ENCODE results near the genes SPA17, TMEM218, EI24, STT3A and VSIG10L2.

- PRO-cap = no peak
Measured at GRCh38 chr11:123060135-123060434, 1.9 kb downstream of the HSPA8 start.

DNA sequence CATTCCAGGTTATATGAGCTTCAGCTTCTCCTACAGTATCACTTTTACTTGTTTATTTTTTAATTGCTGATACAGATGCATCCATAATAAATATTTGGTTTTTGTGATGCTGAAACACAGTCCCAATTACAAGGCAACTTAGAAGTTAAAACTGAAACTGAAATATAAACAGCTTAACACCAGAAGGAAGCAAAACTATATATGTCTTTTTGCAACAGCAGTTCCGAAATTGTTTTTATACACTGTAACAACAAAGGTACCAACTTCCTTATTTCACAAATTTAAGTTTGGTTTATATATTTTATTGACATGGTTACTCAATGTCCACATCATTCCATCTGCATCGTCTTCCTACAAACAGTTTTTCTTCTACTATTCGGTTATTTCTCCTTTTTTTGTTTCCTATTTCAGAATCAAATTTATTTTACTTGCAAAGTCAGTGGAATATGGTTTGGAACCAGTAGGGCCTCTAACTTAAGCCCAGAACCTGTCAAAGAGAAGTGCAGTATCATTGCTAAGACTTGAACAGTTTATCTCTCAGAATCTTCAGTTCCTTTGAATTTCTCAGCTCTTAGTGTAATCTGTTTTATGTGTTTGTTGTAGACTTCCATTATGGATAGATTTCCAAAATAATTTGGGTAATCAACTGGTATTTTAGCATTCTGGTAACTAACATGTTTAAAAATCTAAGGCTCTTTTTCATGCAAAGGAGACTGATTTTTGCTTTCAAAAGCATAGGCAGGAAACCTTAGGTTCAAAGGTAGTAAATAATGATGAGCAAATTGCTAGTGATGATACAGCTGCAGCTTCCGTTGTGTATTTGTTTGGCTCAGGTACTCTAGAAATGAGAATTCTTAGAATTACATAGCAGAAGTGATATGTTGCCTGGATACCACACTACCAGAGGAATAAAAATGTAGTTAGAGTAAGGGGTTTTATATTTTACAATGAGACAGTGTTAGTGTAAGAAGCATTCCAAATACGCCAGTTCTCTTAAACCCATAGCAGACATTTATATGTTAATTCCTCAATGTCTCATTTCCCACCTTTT is 8.2 kb upstream of the HSPA8 start:
- PRO-cap = no peak

DNA sequence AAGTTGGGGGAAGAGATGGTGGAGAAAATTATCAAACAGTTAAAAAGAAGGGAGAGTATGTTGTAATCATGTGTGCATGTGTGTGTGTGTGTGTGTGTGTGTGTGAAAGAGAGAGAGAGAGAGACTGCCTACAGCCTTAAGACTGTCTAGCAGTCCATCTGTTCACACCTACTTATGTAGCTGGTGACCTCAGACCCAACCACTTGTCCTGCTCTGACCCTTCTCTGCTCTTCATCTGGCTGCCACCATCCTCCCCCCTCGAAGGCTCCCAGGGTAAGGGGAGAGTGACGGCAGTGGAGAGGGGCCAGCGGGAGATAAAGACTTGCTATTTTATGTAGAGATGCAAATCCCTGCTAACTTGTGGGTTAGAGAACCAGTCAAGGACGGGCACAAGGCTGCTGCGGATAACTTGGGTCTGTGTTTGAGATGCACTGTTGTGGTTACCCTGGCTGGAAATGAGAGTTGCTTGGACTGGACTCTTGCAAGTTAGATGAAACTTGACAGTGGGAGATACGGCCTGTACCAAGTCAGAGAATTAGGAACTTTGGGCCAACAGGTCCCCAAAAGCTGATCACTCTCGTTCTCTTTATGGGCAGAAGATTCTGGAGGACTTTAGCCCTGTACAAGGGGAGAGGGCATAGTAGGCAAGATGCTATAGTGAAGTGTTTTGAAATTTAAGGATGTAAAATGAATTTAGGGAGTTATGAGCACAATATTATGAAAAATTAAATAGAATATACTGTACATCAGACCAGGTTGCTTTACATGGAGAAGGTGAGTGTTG is 24.8 kb upstream of the GRAMD1B start:
- PRO-cap = no peak

DNA sequence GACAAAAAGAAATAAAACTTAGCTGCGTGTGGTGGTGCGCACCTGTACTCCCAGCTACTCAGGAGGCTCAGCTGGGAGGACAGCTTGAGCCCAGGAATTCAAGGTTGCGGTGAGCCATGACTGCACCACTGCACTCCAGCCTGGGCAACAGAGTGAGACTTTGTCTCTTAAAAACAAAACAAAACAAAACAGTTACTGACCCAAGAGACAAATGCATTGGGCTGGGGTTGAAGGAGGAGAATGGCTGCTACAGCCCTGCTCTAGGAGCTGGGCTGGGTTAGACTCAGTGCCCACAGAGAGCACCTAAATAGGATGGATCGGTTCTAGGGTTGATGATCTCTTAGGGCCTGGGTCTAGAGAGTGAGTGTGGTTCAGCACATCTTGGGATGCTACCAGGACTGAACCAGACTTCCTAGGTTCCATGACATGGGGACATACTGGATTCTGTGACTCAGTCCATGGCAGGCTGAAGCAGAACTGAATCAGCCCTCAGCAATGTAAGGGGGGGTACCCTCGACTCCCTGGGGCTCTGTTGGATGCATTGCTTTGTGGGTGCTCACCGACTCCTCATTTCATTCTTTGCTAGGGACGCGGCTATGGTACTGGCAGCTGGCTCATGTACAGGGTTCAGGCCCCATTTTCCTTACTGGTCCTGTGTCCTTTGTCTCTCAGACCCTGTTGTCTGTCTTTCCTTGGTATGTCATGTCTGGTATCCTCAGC is 883 bp upstream of the GRAMD1B start:
- PRO-cap = no peak

DNA sequence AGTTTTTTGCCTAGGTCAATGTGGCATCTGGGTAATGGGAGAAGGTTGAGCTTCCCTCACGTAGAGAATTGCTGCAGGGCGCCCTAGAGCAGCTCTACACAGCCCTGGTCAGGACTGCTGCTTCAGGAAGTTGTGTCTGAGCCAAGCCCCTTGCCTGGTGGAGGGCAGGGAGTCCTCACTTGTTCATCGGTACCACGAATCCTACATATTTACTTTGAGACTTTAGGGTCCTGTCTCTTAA is 1.6 kb downstream of the GRAMD1B start:
- PRO-cap = no peak

- PRO-cap = no peak
Measured at GRCh38 chr11:123586872-123587445, 67.5 kb downstream of the SCN3B start.

DNA sequence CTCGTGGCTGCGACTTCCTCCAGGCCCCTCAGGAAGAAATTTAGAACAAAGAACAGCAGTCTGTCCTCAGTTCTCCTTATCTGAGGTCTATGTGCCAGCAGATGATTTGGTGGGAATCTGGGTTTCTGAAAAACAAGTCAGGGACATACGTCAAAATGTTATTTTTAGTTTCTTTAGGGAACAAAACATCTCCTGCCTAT is 8.1 kb downstream of the OR6M1 start:
- PRO-cap = no peak

DNA sequence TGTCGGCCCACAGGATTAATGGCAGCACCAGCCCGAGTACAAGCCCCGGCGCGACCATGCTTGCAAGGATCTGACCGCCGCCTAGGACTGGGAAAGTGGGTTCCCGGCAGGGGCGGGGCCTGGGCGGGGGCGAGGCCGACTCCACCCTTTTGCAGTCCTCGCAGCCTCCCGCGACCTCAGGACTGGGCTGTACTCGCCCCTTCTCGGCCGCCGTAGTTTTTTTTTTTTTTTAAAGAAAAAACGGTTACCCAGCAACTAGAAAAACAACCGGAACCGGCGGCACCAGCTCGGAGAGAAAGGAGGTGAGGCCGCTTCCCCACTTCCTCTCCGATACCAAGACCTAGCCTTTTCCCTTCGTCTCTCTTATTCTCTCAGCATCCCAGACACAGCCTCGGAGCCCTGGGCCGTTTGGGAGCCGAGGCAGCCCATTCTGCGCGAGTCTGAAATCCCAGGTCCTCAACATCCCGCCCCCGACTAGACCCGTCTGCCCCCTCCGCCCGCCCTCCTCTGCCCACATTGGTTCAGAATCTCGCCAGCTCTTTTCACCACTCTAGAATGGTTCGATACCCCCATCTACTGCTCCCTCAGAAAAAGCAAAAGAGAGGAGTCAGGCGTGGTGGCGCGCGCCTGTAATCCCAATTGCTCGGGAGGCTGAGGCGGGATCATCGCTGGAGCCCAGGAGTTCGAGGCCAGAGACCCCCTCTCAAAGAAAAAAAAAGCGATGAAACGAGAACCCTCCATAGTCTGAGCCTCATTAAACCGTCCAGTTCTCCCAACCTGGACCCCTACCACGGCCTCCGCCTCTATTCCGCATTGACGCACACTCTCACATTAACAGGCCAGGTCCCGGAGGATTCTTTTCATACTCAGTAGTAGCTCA is at the start of gene SPA17:
Gene SPA17, plus strand, starts transcription at position 254 of the 880 bp plus-strand sequence.
- PRO-cap = bidirectional peak, plus-strand start at position 285 of the sequence, minus-strand start at position 83 of the sequence

DNA sequence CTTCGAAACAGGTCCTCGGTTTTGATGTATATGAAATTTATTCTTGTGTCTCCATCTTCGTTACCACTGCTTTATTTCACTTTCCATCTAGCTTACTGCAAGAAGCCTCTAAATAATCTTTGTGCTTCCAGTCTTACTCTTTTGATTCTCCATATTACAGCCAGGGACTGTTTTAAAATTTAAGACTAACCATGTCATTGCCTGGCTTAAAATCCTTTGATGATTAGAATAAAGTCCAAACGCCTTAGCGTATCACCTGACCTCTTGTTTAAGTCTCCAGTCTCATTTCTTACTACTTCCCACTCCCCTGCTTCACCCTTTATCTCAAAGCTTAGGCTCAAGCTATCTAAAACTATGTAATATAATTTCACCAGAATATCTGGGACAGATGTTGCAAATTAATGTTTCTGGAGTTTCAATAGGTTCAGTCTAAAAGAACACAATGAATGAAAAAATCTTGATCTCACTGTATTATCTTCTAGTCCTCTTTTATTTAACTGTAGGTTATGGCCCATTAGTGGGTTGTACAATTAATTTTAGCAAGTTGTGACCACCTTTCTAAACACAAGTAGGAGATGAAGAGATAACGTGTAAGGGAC is 9.6 kb downstream of the MSANTD2 start:
- PRO-cap = no peak

DNA sequence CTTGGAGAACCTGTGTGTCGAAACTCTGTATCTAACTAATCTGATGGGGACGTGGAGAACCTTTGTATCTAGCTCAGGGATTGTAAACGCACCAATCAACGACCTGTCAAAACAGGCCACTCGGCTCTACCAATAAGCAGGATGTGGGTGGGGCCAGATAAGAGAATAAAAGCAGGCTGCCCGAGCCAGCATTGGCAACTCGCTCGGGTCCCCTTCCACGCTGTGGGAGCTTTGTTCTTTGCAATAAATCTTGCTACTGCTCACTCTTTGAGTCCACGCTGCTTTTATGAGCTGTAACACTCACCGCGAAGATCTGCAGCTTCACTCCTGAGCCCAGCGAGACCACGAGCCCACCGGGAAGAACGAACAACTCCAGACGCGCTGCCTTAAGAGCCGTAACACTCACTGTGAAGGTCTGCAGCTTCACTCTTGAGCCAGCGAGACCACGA is 21.1 kb downstream of the TMEM218 start:
- PRO-cap = no peak

- PRO-cap = unidirectional peak, minus-strand start at chr11:125111594; bidirectional peak, plus-strand start at chr11:125112006, minus-strand start at chr11:125111713
Measured at GRCh38 chr11:125111000-125112337, at the start of gene TMEM218. TSS of gene TMEM218 (minus strand) at chr11:125111626.

DNA sequence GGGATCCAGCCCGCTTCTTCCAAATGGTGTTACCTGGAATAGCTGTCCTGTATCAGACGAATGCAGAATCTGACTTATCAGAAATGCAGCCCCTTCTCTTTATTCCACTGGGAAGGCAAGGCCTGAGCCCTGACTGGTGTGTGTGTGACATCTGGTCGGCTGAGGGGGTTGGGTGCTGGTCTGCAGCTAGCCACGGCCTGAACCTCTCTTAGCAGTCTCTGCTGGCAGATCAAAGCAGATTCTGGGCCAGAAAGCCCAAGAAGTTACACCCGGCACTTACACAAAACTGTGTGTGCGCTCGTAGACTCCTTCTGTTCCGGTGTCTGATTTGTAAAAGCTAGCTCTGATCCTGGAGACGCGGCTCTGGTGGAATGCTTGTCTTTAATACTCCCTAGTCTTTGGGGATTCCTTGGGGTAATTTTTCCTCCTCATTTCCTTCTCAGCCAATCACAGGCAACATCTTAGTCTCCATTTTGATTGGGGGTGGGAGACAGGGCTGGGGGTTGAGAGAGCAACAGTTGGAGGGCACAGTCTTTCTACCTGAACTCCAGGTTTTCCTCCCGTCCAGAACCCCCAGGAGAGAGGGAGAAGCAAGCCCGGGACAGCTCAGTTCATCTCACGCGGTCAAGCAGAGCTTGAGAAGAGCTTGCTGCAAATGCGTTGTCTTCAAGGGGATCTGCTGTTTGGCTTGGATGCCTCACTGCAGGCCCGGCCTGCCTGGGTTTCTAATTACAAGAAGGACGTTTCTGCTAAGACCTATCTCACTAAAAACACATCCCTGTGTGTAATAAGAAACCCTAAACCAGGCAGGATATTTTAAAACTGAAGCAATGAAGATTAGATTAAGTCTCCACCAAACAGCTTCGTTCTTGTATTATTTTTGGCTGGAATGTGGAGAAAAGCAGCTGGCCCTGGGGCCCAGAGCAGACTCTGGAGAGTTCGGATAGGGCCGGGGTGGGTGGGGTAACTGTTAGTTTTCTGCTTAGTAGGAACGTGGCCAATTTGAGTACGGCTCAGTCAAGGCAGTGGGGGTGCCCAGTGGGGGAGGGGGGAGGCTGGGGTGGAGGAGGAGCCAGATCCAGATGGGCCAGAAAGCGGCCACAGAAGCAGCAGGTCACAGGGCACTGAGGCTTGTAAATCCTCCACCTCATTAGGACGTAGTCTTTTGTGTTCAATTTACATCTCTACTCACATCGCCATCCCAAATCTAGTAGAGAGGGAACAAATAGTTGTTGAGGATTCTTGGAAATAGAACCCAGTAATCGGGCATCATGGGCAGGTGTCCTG is 5.8 kb downstream of the PKNOX2 start:
- PRO-cap = unidirectional peak, minus-strand start at position 678 of the sequence

- PRO-cap = bidirectional peak, plus-strand start at chr11:125569477, minus-strand start at chr11:125569301
Measured at GRCh38 chr11:125569037-125570065, at the start of gene EI24. TSS of gene EI24 (plus strand) at chr11:125569477.

GRCh38 chr11:125592786-125593865 is at the start of gene STT3A:
TSS of gene STT3A (plus strand) at chr11:125592852.
- PRO-cap = bidirectional peak, plus-strand start at chr11:125592852, minus-strand start at chr11:125592468

DNA sequence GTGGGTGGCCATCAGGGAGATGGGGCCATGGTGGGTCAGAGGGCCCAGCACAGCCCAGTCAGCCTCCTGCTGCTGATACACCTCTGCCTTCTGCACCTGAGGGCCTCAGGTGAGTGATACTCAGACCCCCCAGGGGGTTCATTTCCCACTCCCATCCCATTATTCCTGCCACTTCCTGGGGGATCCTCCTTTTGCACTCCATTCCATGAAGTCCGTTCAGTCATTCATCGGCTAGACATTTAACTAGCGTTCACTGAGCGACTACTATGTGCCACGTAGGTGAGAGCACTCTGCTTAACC is at the start of gene VSIG10L2:
Gene VSIG10L2, plus strand, starts transcription at position 16 of the 300 bp plus-strand sequence.
- PRO-cap = no peak

DNA sequence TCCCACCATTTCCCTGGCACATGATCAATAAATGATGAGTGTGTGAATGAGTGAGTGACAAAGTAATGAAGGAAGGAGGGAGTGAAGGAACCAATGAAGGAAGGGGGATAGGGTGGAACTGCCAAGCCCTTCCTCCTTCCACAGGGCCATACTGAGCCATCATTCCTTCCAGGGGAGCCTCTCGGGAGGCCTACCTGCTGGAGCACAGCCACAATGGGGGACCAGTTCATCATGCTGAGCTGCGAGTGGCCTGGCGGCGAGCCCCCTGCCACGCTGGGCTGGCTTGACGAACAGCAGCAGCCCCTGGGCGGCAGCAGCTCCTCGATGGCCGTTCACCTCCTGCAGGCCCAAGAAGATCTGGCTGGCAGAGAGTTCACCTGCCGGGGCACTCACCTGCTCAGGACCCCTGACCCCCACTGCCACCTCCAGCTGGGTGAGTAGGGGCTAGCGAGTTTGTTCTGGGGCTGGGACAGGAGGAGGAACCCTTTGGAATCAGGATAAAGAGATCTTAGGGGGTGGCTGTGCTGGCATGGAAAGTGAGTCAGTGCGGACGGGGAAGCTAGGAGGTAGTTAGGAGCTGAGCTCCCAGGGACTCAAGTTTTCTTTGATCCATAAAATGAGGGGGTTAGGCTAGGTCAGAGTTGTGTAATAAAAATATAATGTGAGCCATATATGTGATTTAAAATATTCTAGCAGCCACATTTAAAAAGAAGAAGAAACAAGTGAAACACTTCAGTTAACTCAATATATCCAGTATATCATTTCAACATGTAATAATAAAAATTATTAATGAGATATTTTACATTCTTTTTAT is 6.0 kb downstream of the VSIG10L2 start:
- PRO-cap = no peak

GRCh38 chr11:126102134-126103002 is 39.7 kb upstream of the CDON start:
- PRO-cap = no peak

- PRO-cap = no peak
Measured at GRCh38 chr11:126104367-126104858, 41.7 kb upstream of the CDON start.

GRCh38 chr11:126124419-126124984 is 61.8 kb upstream of the CDON start:
- PRO-cap = no peak

DNA sequence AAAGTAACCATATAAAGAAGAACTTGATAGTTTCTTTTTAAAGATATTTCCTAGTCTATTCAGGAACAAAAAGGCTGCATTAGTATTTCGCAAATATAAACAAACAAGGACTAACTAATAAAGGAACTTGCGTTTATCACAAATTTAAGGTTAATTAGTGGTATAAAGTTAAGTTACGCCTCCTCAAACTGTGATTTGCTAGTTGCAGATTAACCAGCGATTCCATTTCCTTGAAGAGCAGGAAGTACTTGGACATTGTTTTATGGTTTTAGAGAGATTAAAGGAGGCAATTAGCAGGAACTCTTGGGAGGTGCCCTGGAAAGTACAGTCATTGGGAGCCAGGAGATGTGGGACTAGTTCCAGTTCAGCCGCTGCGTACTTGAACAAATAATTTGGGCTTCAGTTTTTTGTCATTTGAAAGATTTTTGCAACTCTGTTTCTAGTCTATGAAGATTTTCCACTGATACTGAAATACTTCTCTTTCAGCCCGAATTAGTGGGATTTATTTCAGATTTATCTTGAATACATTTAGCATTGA is 3.2 kb downstream of the FAM118B start:
- PRO-cap = no peak

Data from tibial artery (tissue), 1 donor.